Measurements from ENCODE around the genes SHD, PLIN3 and UHRF1.

DNA sequence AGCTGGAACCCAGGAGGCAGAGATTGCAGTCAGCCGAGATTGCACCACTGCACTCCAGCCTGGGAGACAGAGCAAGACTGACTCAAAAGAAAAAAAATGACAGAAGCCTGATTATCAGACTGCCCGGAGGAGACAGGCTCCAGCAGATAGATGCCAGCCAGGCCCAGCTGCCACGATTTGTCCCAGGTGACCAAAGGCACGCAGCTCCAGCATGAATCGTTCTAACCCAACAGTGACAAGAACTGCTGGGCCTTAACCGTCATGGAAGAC lies 5.8 kb upstream of the NMRK2 start:
- PRO-cap, result no peak
- RAMPAGE, long total RNA, 4 experiments, result no peak in any of the 4 experiments

DNA sequence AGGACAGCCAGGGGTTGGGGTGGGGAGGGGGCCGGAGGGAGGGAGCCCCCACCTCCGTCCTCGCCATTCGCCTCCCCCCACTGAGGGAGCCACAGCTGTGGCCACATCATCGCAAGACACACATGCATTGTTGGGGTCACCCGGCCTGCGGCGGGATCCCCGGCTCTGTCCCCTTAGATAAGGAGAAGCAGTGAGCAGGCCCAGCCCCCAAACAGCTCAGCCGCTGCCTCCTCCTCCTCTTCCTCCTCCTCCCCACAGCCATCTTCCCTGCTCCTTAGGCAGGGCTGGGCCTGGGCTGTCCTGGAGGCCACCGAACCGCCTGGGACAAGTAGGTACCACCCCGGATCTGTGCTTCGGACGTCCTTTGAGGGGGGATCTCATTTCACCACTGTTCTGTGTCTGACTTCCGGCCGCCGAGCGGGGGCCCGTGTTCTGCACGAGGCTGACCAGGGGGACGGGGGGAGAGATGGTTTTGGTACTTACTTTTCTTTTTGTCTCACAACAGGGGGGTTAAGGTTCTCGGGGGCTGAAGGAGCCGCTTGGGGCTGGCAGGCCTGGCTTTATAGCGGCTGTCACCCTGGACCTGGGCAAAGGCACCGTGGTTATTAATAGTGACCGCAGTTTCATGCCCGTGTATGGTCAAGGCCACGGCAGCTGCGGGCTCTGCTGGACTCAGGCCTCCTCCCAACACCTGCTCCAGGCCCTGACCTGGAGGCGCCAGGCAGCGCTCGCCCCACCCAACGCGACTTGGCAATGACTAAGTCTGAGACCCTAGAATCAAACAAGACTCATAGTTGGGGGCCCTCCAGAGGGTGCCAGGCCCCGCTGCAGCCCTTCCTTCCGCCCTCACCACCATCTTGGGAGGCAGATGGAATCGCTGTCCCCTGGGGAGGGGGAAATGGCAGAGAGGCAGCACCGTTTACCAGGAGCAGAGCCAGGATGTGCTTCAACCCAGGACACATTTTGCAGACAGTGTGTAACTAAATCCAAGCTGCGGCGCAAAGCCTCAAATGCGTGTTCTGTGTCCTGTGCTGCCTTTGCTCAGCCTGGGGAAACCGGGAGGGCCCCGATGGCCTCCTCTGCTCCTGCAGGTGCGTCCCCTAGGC lies 18.3 kb downstream of the NMRK2 start:
- PRO-cap, result no peak
- RAMPAGE, long total RNA, 4 experiments, result no peak in any of the 4 experiments

- PRO-cap, result no peak
- RAMPAGE, long total RNA, 4 experiments, result start-site peak on the minus strand in 2 of 4 experiments, at chr19:3982269-3982409 at its widest, 44 to 1,408 reads per replicate
Observed at GRCh38 chr19:3982086-3982515, 3.2 kb downstream of the EEF2 start.

DNA sequence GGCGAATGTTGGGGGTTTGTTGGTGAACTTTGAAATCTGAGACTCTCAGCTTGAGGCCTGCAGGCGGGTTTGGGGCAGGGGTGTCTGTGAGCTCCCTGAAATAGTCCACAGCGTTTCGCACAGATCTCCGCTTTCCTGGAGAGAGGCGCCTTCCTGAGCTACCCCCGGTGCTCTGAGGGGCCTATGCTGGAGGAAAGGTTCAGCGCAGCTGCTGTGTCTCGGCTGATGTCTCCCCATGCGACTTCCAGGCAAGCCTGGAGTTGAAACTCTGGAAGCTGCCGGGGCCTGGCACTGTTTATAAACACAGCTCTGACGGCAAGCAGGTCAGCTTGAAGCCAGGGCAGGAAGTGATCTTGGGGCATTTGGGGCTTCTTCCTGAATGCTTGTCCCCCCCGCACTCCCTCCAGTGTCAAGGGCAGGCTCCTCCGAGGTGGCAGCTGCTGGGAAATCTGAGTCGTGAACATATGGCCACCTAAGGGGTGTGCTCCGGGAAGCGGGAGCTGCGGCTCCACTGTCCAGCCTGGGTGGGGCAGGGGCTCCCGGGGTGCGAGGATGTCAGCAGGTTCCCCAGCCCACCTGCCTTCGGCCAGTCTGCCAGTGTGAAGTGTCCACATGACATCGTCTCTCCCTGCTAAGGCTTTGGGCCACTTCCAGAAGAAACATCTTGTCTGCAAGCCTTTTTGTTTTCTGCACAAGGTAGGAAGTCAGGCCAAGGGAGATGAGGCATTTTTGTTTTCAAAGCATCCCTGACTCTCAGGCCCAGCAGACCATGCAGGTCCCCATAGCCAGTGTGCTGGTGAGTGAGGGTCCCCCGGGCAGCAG lies 2.5 kb downstream of the PIAS4 start:
- PRO-cap, result no peak
- RAMPAGE, long total RNA, 4 experiments, result no peak in any of the 4 experiments

- PRO-cap, result no peak
- RAMPAGE, long total RNA, 4 experiments, result no peak in any of the 4 experiments
Observed at GRCh38 chr19:4037820-4038390, 28.8 kb downstream of the ZBTB7A start.

DNA sequence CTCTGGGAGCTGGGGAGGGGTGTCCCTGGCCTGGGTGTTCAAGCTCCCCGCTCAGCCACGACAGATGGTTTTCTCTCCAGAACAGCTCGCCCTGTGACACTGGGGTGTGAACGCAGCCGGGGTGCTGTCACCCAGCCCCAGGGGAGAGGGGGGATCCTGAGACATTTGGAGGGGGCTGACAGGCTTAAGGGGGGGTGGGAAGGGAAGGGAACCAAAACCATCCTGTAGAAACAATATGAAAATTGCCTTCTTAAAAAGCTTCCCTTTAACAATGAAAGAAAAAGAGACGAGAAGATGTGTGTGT lies 21.4 kb downstream of the ZBTB7A start:
- PRO-cap, result no peak
- RAMPAGE, long total RNA, 4 experiments, result start-site peak on the minus strand in 1 of 4 experiments, centred at position 104 of the sequence, 11 reads per replicate

GRCh38 chr19:4077568-4078358 lies 11.1 kb upstream of the ZBTB7A start:
- PRO-cap, result bidirectional peak, plus-strand start at chr19:4078134, minus-strand start at chr19:4078100
- RAMPAGE, long total RNA, 4 experiments, result no peak in any of the 4 experiments

DNA sequence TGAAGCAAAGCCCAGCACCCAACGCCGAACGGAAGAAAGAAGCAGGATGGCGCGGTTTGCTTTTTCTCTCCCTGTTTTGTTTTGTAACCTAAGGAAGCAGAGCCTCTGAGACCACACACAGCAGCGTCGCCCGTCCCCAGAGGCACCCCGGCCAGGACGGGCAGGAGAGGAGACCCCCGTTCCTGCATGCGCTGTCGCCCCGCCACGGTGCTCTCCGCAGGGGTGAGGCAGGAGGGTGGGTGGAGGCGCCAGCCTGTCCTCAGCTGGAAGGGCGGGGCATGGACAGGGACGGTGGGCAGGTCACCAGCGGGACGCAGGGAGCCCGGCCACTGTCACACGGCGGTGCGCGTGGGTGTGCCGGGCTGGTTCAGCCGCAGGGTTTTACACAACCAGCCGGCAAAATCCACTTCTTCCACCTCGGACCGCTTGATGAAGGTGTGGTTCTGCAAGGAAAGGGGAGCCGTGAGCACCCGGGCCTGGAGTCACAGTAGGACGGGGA lies 23.6 kb upstream of the ZBTB7A start:
- PRO-cap, result no peak
- RAMPAGE, long total RNA, 4 experiments, result no peak in any of the 4 experiments

GRCh38 chr19:4278723-4280002 lies at the start of gene SHD:
TSS of gene SHD (plus strand) at chr19:4279266.
- PRO-cap, result no peak
- RAMPAGE, long total RNA, 4 experiments, result no peak in any of the 4 experiments

DNA sequence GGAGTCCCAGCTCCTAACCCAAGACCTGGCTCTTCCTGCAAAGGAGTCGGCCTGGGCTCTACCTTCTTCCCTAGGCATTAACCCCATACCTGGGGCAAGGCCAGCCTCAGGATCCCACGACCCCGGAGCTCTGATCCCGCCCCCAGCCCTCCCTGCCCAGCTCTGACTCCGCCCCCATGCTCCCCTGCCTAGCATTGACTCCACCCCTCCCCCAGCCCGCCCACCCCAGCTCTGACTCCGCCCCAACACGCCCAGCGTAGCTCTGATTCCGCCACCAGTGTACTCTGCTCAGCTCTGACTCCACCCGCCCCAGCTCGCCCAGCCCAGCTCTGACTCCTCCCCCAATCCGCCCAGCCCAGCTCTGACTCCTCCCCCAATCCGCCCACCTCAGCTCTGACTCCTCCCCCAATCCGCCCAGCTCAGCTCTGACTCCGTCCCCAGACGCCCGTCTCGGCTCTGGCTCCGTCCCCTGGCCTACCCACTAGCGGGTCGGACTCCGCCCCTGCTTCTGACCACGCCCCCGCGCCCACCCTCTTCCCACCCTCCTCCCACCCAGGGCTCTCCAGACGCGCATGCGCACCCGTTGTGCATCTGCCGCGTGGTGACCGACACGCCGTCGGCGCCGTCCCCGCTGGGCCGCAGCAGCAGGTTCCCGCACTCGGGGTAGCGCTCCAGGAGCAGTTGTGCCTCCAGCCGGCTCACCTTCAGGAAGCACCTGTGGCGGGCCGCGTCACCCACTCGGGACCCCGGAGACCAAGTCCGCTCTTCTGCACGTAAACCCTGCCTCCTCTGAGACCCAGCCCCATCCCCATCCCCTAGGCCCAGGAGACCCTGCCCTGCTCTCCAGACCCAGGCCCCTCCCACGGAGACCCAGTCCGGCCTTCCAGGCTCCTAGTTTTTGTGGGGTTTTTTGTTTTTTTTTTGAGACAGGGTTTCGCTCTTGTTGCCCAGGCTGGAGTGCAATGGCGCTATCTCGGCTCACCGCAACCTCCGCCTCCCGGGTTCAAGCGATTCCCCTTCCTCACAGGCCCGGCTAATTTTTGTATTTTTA lies 10.2 kb downstream of the STAP2 start:
- PRO-cap, result bidirectional peak, plus-strand start at position 417 of the sequence, minus-strand start at position 129 of the sequence; bidirectional peak, plus-strand start at position 590 of the sequence, minus-strand start at position 458 of the sequence
- RAMPAGE, long total RNA, 4 experiments, result no peak in any of the 4 experiments

DNA sequence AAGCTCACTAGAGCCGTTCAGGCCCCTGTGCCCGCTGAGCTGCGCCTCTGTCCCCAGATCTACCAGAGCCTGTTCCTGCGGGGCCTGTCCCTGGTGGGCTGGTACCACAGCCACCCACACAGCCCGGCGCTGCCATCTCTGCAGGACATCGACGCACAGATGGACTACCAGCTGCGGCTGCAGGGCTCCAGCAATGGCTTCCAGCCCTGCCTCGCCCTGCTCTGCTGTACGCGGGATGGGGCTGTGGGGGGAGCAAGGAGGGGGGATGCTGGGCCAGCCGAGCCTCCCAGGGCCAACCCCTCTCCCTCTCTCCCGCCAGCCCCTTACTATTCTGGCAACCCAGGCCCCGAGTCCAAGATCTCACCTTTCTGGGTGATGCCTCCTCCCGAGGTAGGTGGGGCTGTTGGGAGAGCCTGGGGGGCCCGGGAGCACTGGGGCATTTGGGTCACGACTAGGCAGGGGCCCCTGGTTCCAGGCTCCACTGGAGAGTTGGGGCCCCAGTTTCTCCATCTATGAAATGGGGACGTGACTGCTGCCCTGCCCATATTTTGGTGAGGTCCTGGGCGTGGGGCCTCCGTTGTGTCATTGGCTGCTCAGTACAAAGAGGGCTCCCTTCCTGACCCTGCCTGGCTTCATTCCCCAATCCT lies 14.0 kb downstream of the MPND start:
- PRO-cap, result no peak
- RAMPAGE, long total RNA, 4 experiments, result no peak in any of the 4 experiments

DNA sequence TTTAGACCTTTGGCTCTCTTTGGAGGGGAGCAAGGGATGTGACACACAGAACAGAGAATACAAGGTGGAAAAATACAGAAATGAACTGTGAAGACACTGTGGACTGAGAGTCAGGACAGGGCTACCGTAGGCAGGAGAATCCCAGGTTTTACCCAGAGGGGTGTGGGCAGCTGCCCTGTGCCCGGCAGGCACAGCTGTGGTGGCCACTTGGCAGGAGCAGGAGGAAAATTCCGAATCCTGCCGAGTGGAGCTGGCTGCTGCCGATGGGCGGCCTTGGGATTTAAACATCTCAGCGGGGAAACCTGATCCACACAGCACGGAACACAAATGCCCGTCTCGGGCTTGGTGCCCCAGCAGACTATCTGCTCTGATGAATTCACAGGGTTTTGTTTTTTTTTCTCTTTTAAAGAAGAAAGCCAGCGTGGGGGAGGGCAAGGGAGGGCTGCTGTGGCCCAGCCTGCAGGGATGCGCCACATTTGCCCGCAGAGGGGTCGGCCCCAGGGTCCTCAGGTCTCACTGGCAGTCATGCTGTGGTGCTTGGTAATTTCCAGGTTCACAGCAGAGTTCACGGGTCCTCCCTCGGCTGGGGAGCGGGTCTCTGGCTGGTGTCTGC lies 27.9 kb downstream of the MPND start:
- PRO-cap, result no peak
- RAMPAGE, long total RNA, 4 experiments, result no peak in any of the 4 experiments

- PRO-cap, result no peak
- RAMPAGE, long total RNA, 4 experiments, result no peak in any of the 4 experiments
Observed at GRCh38 chr19:4636024-4636779, 3.1 kb upstream of the TNFAIP8L1 start.

GRCh38 chr19:4676724-4677465 lies 6.8 kb upstream of the MYDGF start:
- PRO-cap, result no peak
- RAMPAGE, long total RNA, 4 experiments, result no peak in any of the 4 experiments

- PRO-cap, result unidirectional peak, plus-strand start at chr19:4722917; bidirectional peak, plus-strand start at chr19:4723204, minus-strand start at chr19:4723203
- RAMPAGE, long total RNA, 4 experiments, result no peak in any of the 4 experiments
Observed at GRCh38 chr19:4722504-4723576, 802 bp downstream of the DPP9 start.

GRCh38 chr19:4768832-4769423 lies 22.6 kb upstream of the FEM1A start:
- PRO-cap, result no peak
- RAMPAGE, long total RNA, 4 experiments, result no peak in any of the 4 experiments

DNA sequence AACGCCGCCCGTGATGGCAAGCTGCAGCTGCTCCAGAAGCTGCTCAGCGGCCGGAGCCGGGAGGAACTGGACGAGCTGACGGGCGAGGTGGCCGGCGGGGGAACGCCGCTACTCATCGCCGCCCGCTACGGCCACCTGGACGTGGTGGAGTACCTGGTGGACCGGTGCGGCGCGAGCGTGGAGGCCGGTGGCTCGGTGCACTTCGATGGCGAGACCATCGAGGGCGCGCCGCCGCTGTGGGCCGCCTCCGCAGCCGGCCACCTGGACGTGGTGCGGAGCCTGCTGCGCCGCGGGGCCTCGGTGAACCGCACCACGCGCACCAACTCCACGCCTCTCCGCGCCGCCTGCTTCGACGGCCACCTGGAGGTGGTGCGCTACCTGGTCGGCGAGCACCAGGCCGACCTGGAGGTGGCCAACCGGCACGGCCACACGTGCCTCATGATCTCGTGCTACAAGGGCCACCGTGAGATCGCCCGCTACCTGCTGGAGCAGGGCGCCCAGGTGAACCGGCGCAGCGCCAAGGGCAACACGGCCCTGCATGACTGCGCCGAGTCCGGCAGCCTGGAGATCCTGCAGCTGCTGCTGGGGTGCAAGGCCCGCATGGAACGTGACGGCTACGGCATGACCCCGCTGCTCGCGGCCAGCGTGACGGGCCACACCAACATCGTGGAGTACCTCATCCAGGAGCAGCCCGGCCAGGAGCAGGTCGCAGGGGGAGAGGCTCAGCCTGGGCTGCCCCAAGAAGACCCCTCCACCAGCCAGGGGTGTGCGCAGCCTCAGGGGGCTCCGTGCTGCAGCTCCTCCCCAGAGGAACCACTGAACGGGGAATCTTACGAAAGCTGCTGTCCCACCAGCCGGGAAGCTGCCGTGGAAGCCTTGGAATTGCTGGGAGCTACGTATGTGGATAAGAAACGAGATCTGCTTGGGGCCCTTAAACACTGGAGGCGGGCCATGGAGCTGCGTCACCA lies 629 bp downstream of the FEM1A start:
- PRO-cap, result no peak
- RAMPAGE, long total RNA, 4 experiments, result no peak in any of the 4 experiments

- PRO-cap, result bidirectional peak, plus-strand start at chr19:4867859, minus-strand start at chr19:4867667; bidirectional peak, plus-strand start at chr19:4868183, minus-strand start at chr19:4868083
- RAMPAGE, long total RNA, 4 experiments, result start-site peak on the minus strand in 4 of 4 experiments, at chr19:4867620-4867676 at its widest, 30 to 240 reads per replicate
Observed at GRCh38 chr19:4867563-4868471, at the start of gene PLIN3. TSS of gene PLIN3 (minus strand) at chr19:4867667.

GRCh38 chr19:4908369-4909646 lies at the start of gene UHRF1:
TSS of gene UHRF1 (plus strand) at chr19:4909501.
- PRO-cap, result no peak
- RAMPAGE, long total RNA, 4 experiments, result no peak in any of the 4 experiments

DNA sequence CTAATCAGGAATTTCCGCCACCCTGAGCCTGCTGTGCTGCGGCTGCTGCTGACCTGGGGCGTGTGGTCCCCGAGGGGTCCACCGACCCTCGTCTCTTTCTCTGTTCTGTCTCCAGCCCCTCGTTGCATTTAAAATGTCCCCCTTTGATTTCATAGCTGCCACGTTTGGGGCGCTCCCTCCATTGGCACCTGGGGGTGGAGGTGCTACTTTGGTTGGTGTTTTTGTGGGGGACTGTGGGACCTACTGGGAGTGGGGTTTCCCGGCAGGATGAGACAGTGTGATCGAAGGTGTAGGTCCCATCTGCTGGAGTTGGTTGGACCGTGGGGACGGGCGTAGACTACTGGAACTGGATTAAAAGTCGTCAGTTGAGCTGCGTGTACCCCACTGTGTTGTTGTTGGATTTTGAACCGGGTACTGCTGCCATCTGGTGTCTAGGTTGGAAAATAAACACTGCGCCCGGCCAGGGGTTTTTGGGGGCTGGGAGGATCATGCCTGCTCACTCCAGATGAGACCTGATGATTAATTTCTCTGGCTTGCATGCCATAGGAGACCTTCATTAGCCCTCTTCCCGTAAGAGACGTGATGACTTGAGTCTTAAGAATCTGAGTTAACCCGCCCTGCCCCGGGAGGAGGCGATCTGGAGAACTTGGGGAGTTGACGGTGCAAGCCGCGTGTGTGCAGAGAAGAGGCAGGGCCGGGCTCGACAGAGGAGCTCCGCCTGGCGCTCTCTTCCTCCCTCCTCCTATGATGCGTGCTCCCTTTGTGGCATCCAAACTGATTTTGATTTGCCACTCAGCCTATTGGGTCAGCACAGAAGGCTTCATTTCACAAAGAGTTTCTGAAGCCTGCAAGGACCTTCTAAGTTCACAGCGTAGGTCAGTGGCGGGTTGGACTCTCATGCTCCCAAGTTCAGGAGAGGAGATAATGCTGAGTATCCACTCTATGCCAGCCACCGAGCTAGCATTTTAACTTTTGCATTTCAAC lies 2.5 kb downstream of the UHRF1 start:
- PRO-cap, result unidirectional peak, minus-strand start at position 353 of the sequence; bidirectional peak, plus-strand start at position 680 of the sequence, minus-strand start at position 694 of the sequence
- RAMPAGE, long total RNA, 4 experiments, result no peak in any of the 4 experiments